Prostate gland (tissue), 2 donors: ENCODE data around the genes PCLO and SEMA3A.

GRCh38 chr7:77196504-77197178, 3.0 kb downstream of the FGL2 start:
- PRO-cap = no peak
- RAMPAGE, long total RNA, 2 experiments = no peak in any of the 2 experiments

GRCh38 chr7:77383345-77383950, 32.7 kb downstream of the GSAP start:
- PRO-cap = no peak
- RAMPAGE, long total RNA, 2 experiments = no peak in any of the 2 experiments

- PRO-cap = no peak
- RAMPAGE, long total RNA, 2 experiments = no peak in any of the 2 experiments
Observed at GRCh38 chr7:77678903-77679434, 17.3 kb upstream of the RSBN1L start.

GRCh38 chr7:77761277-77761585, 37.0 kb downstream of the TMEM60 start:
- PRO-cap = no peak
- RAMPAGE, long total RNA, 2 experiments = no peak in any of the 2 experiments

GRCh38 chr7:77799337-77799937, 1.2 kb upstream of the TMEM60 start:
- PRO-cap = unidirectional peak, minus-strand start at chr7:77799720
- RAMPAGE, long total RNA, 2 experiments = no peak in any of the 2 experiments

DNA sequence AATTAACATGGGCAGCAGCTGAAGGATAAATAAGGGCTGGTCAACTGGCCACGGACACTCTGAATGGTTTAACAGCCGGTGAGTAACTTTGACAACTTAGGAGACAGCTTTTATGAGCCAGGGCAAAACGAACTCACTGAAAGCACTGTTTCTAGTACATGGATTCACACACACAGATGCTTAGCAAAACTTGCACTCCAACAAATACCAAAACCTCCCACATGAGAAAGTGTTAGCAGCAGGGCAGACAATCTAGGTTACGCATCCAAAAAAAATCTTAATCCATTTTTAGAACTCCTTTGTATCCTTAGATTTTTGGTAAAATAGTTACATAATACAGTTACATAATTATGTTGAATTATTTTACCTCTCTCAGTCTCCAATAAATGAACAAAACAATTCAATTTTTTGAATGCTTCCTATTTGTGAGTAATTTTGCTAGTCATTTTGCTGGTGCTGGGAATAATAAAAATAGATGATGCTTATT, 486.8 kb upstream of the TMEM60 start:
- PRO-cap = no peak
- RAMPAGE, long total RNA, 2 experiments = no peak in any of the 2 experiments

DNA sequence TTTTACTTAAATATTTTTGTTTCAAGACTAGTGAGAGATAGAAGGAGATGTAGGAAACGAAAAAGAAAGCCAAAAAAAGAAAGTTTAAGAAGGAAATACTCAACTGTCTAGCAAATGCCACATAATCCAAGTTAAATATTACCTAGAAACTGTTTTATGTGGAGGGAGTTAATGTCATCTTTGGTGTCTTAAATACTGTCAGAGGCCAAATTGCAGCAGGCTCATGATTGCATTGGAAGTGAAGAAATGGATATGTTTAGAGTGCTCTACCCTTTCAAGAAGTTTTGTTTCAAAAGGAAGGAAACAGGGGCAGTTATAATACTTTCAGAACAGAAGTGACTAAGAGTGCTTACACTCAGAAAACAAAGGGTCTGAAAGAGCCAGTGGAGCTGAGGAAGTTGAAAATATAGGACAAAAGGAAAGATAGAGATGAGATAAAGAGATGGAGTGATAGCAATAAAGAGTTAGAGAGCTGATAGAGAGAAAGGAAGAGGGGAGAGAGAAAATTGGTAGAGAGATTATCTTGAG, 28.1 kb upstream of the GNAI1 start:
- PRO-cap = no peak
- RAMPAGE, long total RNA, 2 experiments = no peak in any of the 2 experiments

GRCh38 chr7:80244567-80244956, 109.9 kb downstream of the GNAI1 start:
- PRO-cap = no peak
- RAMPAGE, long total RNA, 2 experiments = no peak in any of the 2 experiments

DNA sequence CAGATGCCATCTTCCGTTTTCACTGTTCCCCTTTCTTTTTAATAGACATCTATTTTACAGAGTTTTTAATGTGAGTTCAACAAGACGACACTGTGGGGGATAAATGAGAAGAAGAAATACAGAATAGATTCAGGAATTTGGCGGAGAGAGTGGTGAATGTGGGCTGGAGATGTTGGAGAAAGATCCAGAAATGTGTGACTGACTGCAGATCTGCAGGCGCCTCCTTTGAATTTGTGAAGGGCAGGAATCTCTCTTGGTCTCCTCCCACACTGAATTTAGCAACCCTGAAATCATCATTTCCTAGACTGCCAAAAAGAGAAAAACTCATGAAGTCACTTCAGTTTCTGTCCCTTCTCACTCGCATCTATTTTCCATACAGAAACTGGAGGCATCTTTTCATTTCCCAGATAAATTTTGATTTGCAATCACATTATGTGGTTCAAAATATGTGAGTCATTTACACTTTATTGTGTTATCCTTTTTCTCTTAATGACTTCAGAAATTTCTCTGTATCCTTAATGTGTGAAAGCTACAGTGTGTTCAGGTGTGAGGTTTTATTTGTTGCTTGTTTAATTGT, 128.7 kb downstream of the GNAI1 start:
- PRO-cap = no peak
- RAMPAGE, long total RNA, 2 experiments = no peak in any of the 2 experiments

DNA sequence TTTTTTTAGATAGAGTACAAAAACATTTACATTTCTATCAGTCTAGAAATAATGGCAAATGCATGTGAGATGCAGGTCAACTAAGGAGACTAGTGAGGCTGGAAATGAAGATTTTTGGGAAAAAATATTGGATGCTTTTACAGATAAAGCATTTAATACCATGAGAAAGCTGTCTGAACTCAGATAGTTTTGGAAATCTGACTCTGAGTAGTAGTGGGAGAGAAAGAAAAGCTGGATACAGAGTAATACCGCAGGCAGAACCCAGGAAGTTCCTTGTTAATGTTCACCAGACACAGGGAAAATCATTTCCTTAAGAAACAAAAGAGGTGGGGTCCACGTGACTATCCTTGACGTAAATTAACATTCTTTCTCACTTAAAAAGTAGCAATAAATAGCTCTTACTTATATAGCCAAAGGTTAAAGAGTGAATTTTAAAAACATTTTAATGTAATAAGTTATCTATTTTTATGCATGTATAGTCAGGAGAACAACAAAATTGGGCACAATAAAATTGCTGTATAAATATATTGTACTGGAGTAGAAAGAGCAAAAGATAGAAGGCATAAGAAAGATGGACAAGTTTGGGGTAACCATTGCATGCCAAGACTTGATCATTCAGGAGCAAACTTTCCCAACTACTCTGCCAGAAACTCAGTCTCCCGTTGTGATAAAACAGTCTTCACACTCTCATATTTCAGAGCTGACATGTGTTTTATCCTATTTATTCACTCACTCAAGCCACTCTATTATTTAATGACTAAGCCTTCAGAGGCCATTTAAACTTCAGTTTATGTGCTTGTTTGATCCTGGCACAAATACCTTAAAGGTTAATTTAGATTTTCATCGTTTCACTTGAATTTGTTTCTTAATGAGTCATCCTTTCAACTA, 143.0 kb downstream of the GNAI1 start:
- PRO-cap = no peak
- RAMPAGE, long total RNA, 2 experiments = no peak in any of the 2 experiments

DNA sequence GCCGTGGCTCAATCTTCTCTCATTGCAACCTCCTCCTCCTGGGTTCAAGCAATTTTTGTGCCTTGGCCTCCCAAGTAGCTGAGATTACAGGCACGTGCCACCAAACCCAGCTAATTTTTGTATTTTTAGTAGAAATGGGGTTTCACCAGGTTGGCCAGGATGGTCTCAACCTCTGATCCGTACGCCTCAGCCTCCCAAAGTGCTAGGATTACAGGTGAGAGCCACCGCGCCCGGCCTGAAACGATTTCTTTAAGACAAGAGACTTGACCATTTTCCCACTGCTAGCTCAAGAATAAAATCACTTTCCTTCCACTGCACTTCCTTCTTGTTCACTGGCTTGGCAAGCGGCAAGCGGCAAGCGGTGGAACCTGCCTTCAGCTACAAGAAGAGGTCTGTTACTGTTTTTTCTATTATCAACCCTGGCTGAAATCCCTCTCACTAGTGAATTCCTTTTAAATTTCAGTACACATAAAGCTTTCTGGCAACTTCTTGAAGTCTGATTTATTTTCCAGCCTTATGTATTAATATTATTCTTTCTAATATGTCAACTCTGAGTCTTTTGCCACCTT, 12.7 kb upstream of the GNAT3 start:
- PRO-cap = no peak
- RAMPAGE, long total RNA, 2 experiments = no peak in any of the 2 experiments

- PRO-cap = no peak
- RAMPAGE, long total RNA, 2 experiments = no peak in any of the 2 experiments
Observed at GRCh38 chr7:80642900-80643472, 4.5 kb downstream of the CD36 start.

GRCh38 chr7:80758330-80758569, 119.8 kb downstream of the CD36 start:
- PRO-cap = no peak
- RAMPAGE, long total RNA, 2 experiments = no peak in any of the 2 experiments

DNA sequence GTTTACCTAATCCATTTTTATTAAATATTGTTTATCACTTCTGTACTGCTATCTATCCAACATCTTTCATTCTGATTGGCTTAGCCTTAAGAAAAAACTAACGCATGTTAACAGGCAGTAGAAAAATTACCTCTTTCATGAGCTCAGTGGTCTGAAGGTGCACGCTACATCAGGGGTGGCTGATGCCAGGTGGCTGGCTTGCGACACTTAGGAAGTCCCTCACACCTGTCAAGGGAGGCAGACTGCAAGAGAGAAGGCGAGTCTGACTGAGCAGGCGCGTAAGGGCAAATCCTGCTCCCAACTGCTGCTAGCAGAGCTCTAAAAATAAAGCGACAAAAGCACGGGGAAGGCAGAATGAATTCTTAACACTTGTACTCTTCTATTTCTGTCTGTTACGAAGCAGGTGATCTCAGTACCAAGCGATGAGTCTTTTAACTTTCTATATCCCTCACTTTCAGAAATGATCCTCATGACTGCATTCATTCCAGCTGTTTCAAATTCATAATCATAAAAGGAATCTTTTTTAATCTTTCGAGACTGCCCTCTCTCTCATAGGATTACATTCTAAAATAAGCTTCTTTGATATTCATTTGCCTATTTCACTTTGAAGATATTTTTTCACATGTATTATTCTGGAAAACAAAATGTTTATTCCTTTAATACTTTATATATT, 33.1 kb downstream of the CACNA2D1 start:
- PRO-cap = unidirectional peak, plus-strand start at position 327 of the sequence
- RAMPAGE, long total RNA, 2 experiments = no peak in any of the 2 experiments

DNA sequence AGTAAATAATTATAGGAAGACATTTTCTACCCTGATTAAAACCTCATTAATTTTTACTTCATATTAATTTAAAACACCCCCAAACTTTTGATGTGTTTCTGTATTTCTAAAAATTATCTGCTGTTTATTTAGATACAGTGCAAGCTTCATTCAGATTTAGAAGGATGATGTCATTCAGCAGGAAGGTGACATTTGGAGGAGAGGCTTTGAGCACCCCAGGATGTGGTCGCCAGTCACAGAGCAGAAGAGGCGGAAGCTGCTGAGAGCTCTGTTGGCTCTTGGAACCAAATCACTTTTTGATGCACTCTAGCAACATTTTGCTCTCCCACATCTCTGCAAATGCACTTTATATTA, 233.9 kb upstream of the CACNA2D1 start:
- PRO-cap = no peak
- RAMPAGE, long total RNA, 2 experiments = no peak in any of the 2 experiments

DNA sequence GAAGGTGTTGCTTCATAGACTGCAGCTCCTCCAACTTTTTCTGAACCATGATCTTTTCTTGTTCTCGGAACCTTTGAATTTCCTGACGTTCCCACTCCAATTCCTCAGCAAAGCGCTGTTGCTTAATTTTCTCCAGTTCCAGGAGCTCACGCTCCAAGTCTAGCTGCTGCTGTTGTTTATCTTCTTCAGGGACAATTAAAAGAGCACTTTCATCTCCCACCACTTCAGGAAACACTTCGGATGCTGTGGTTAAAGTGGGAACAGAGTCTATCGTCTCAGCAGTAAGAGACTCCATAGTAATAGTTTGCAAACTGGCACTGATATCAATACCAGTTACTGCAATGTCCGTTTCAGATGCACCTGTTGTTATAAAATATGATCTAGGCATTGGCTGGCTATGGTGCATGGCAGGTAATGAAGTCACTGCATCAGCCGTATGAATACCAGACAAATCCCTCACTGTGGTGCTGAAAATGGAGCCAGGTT, 211.9 kb downstream of the PCLO start:
- PRO-cap = no peak
- RAMPAGE, long total RNA, 2 experiments = no peak in any of the 2 experiments

DNA sequence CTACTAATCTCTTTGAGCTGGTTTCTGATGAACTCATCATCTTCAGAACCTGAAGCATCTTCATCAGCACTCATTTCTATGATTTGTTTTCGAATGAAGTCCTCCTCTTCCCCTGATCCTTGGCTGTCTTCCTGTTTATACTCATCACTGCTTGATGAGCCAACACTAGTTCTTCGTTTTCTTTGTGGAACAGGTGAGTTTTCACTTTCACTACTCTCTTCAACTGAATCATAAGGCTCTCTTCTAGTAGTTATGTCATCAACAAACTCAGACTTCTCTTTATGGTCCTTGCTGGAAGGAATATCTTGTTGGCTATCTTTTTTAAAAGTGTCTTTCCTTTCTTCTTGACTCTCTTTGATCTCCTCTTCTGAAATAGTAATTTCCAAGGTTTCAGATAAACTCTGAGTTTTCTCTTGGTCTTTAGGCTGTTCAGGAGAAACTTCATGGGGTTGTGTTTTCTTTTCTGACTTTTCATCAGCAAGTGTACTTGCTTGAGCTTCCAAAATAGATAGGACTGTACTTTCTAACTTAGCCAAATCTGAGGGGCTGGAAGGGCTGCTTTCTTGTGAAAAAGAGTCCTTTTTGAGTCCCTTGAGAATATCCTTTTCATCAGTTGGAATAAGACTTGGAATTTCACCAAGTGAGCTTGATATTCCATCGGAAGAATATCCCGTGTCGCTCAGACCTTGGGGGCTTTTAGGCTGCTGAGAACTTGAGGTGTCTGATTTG, 206.3 kb downstream of the PCLO start:
- PRO-cap = no peak
- RAMPAGE, long total RNA, 2 experiments = no peak in any of the 2 experiments

DNA sequence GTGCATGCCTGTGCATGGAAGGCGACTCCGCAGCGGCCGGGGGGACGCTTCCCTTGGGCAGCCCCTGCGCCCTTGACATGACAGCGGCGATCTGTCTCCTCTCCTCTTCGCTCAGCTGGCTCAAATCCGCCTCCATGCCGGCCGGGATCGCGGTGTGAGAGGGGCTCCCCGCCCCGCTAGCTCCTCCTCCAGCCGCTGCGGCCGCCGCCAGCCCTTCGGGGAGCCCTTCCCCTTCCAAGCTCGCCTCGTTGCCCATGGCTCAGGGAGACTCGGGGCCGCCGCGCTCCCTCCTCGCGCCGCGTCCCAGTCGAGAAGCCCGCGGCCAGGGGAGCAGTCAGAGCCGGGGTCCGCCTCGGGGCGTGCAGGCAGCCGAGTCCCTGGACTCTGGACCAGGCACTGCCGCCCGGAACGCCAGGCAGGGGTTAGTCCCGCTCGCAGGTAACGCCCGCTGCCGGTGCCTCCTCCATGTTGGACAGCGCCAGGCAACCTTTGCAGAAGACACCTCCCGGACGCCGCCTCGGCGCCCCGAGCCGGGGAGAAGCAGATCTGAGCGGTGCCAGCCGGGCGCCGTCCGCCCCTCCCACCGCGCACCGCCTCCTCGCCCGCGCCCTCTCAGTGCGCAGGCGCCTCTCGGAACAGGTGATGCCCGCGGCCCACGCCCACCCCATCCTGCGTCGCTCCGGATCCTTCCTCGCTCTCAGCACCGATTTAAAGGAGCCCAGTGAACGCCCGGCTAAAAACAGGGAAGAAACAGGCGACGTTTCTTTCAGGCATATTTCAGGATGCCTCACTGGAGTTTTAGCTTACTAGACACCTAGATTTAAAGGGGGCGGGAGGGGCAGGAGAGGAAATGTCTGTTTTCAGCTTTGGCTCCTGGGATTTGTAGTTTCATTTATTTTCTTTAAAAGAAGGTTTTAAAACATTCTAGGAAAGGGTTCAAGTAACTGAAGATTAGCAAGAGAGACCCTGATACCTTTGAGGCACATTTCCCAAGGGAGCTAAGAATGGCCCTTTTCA, at the start of gene PCLO:
PCLO (minus strand) TSS at position 548 of the 1,017 bp plus-strand sequence.
- PRO-cap = bidirectional peak, plus-strand start at position 736 of the sequence, minus-strand start at position 470 of the sequence
- RAMPAGE, long total RNA, 2 experiments = start-site peak on the minus strand in 1 of 2 experiments, centred at position 509 of the sequence, 137 reads per replicate

GRCh38 chr7:84149969-84151106, 44.3 kb downstream of the SEMA3A start:
- PRO-cap = no peak
- RAMPAGE, long total RNA, 2 experiments = no peak in any of the 2 experiments

GRCh38 chr7:84194406-84195486, at the start of gene SEMA3A:
TSS of gene SEMA3A (minus strand) at chr7:84194789.
- PRO-cap = bidirectional peak, plus-strand start at chr7:84195139, minus-strand start at chr7:84194985
- RAMPAGE, long total RNA, 2 experiments = start-site peak on the minus strand in 2 of 2 experiments, at chr7:84194833-84195254 at its widest, 15 to 27 reads per replicate